Epithelial cell of prostate (primary cell): ENCODE results near the gene RPS6KA5.

- RRBS: no CpG with 5 or more reads among the region's 6 CpGs
Measured at GRCh38 chr14:89626431-89626835, 209.4 kb upstream of the FOXN3 start.

DNA sequence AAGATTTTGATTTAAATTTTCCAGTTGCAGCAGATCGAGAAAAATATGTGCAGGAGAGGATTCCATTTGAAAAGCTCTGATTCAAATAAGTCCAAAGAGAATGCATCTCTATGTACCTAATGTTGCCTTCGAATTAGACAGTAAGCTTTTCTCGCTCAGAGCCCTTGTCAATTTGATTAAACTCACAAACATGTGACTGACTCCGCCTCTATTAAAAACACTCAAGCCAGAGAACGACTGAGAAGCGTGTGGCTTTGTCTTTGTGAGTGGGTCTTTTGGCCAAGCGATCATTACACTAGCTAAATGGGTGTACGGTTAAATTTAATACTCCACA is 253.9 kb downstream of the EFCAB11 start:
- RRBS: no CpG with 5 or more reads among the region's 8 CpGs

DNA sequence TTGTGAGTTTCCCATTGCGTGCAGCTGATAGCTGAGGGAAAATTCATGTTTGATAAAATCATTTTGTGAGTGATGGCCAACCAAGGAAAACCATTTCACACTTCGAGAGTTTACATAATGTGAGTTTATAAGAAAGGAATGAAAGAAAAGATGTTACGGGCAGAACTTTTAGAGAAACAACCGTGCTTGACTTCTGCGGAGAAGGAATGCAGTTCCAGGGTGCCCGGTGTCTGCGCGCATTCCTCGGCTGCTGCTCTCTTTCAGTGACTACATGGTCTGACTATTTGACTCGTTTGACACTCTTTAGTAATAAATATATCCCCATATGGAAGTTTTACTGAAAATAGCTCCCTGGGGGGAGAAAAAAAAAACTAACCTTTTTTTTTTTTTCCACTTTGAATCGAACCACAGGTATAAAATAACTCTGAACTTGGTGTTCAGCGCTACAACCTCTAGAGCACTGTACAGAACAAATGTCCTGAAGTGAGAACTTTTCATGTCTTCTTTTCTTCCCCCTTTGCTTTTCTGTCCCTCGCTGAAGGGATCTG is 140.7 kb downstream of the EFCAB11 start:
- RRBS: no CpG with 5 or more reads among the region's 13 CpGs

GRCh38 chr14:90265916-90267061 is 9.9 kb downstream of the PSMC1 start:
- RRBS: no CpG with 5 or more reads among the region's 14 CpGs

GRCh38 chr14:90381347-90381953 is 15.4 kb upstream of the CALM1 start:
- RRBS: no CpG with 5 or more reads among the region's 5 CpGs

- RRBS: no CpG with 5 or more reads among the region's 9 CpGs
Measured at GRCh38 chr14:90405287-90406182, 8.7 kb downstream of the CALM1 start.

DNA sequence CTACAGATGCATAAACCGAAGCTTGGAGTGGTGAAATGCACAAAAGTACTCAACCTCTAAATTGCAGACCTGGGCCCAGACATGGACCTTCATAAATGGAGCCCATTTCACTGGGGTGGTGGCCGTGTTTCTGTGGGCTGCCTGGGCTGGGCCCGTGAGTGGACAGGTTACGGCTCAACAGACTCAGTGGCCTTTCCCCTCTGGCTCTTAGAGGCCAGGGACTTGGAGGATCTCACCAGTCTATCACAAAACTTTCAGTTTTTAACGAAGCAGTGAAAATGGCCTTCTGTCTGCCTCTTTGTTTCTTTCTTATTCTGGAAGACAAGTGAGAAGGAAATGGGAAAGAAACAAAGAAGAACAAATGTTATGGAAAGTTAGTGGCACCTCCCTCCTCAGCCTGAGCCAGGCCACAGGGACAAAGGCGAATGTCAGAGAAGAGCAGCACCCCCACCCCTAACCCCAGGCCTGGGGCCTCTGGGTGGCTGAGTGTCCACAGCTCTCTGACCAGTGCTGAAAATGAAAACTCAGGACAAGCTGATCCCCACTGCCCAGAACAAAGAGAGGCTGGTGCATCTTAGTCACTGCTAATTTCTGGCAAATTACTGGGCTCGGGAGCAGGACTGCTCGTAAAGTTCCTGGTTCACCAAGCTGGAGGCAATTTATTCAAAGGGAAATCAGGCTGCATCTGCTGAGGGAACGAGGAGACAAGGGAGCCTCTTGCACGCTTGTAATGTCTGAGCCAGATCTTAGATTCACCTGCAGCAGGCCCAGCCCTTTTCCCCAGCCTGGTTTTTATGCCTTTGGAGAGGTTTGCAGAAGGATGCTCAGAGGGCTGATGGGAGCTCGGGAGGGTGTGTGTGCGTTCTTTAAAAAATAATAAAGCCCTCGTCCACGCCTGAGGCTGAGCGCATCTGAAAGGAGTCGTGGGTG is 43.1 kb downstream of the CALM1 start:
- RRBS: no CpG with 5 or more reads among the region's 16 CpGs

DNA sequence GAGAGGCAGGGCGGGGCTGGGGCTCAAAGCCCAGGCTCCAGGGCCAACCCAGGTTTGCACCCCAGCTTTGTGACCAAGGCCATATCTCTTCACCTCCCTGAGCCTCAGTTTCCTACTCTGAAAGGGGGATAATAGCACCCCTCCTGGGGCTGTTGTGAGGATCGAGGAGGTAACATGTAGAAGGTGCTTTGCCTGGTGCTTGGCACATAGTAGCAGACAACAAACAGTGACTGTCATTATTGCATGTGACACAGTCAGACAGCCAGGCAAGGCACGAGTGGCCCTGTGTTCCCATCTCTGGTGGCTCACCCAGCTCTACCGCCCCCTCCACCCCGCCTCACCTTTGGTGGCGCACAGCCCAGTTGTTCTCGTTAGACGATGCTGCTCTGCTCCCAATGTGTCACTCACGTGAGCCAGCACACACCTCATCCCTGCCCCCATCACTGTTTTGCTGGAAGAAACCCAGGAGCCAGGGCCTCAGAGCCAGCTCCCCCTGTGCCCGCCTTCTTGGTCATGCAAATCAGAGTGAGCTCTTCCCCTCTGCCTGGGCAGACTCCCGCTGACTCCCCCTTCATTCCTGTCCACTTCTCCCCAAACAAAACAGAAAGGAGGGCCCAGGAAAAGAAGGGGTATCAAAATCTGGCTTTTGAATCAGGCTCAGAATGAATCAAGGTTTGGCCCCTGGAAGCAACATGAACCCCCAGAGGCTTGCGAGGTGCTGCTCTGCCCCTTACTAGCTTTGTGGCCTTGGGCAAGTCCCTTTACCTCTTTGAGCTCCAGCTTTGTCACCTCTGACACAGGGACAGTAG is 113.4 kb downstream of the CALM1 start:
- RRBS: no CpG with 5 or more reads among the region's 12 CpGs

DNA sequence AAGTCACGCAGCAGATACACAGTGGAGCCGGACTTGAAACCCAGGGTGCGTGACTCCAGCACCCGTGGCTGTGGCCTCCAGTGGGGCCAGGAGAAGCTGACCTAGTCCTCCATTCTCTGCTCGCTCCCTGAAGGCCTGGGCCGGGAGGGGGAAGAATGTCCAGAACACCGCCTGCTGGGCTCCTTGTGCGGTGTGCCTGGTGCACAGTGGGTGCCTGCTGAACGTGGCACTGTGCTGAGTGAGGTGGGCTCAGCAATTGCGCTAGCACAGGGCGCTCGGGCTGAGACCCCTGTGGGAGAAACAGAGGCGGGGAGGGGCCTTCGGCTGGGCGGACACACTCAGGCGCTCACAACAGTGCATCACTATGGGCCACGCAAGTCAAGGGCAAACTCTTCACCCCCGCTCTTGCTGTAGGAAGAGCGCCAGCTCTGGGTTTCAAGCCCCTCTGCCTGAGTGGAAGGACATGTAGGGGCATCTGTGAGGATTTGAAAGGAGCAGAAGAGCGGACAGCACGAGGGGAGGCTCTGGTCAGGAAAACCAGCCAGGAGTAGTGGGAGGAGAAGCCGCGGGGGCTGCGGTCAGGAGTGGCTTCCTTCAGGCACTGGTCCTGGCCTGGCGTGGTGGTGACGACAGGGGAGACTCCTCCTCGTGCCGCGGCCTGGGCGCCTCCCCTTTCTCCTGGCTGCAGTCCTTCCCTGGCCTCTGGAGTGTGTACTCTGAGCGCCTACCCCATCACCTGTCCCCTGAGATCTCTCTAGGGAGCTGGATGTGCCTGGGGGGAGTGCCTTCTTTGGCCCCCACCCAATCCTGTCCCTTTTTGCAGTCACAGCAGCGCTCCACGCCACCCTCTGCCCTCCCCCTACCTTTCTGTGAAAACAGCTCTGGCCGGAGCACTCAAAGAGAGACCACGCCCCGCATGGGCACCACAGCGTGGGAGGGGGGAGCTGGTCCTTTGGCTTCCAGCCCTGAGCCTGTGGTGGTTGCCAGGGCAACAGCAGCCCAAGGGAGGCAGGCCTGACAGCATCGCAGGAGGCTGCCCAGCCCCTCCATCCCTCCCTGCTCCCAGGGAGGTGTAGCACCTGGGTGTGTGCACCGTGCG is 125.6 kb downstream of the CALM1 start:
- RRBS: no CpG with 5 or more reads among the region's 40 CpGs

DNA sequence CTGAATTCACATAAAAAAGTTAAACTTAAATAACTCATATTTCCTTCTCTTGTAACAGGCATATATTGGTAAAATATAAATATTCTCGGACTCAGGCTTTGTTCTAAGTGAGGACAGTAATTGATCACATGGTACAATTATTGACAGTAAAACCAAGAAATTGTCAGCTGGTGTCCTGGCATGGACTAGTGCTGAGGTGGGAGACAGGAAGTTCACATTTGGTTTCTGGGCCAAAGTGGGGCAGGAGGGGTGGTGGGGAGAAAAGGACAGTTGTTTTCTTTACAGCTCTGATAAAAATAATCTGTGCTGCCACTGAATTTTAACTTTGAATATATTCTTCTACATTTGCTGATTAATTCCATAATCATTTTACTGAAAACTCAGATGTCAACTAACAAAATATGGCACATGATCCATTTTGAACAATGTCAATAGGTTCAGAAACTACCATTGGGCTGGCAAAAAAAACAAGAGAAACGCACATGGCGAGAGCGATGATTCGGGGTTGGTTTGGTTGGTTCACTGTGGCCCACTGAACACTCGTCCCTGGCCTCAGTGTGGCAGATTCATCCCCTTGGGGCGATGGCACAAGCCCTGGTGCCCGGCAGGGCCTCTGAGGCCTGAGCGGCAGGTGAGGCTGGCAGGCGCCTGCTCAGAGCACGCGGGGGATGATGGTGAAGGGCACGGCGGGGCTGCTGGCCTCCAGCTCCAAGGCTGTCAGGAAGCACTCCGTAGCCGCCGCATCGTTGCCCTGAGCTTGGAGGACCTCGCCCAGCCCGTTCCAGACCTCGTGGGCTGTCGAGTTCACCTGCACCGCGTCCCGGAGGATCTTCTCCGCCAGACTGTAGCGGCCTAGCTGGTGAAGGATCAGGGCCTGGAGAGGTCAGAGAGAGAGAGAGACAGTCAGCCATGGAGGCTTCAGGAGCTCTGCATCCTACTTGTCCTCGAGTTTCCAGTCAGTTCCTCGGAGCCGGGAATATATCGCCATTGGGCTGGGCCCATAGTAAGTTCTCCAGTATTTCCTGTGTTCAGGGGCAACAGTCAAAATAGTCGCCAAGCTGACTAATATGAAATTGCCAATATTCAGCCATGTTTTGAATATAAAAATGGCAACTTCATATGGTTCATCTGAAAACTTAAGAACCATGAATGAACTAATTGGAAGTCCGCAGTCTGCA is 144.3 kb downstream of the CALM1 start:
- RRBS: no CpG with 5 or more reads among the region's 33 CpGs

GRCh38 chr14:90615690-90616250 is 200.5 kb downstream of the TTC7B start:
- RRBS: no CpG with 5 or more reads among the region's 12 CpGs

GRCh38 chr14:90642124-90643069 is 173.8 kb downstream of the TTC7B start:
- RRBS: no CpG with 5 or more reads among the region's 5 CpGs

DNA sequence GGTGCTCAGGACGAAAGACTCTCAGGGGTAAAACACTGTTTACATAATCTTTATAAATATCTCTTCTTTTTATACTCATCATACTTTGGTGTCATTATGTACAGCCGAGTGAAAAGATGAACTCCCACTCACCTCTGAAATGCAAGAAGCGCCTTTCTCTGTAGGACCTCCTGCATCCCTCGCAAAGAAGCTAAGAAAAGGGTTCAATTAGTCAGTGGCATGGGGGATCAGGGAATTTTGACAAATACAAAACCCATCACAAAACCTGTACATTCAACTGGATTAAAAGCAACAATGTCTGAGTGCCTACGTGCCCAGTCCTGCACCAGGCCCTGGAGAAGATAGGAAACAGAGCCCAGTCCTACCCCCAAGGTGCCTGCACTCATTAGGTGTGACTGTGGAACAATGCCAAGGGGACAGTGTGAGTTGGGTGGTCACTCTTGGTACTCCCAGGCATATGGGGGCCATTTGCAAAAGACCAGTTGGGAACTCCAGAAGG is 163.5 kb downstream of the TTC7B start:
- RRBS: no CpG with 5 or more reads among the region's 5 CpGs

DNA sequence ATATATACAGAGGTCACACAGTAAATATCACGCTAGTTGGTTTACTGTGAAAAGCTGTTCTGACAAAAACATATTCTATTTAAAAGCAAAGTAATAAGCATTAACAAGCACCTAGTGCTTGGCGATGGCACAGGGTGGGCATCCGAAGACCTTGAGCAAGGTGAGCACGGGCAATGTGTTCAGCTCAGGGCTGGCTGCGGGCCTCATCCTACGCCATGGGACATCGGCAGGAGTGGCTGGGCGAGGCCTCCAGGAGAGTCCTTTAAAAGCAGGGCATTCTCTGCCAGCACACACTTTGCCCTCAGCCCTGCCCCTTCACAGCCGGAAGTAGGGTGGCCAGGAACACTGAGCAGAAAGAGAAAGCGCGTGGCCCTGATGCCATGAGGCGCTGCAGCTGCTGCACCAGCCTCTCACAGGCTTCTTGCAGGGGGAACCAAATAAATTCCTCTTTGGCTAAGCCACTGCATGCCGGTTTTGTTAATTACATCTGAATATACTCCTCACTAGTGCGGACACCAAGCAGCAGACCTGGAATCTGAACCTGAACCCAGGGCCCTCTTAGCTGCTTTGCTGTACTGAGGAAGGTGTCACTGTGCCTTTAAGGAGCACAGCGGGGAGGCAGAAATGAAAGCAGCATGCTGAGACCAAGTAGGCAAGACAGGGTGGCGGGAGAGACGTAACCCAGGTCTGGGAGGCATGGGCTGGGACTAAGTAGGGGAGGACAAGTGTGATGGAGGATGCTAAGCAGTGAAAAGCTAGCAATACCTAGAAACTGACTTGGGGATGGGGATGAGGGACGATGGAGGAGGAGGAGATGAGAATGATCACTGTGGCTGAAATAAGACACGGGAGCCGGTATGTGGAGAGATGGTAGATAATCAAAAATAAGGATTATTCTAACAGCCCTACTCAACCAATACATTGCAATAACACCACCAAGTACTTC is 155.2 kb downstream of the TTC7B start:
- RRBS: no CpG with 5 or more reads among the region's 20 CpGs

GRCh38 chr14:90739349-90739764 is 76.9 kb downstream of the TTC7B start:
- RRBS: 83% methylated on average over 3 of the region's 4 CpGs

- RRBS: 1% methylated on average over 6 of the region's 112 CpGs
Measured at GRCh38 chr14:91059918-91060784, at the start of gene RPS6KA5. TSS of gene RPS6KA5 (minus strand) at chr14:91060641.

DNA sequence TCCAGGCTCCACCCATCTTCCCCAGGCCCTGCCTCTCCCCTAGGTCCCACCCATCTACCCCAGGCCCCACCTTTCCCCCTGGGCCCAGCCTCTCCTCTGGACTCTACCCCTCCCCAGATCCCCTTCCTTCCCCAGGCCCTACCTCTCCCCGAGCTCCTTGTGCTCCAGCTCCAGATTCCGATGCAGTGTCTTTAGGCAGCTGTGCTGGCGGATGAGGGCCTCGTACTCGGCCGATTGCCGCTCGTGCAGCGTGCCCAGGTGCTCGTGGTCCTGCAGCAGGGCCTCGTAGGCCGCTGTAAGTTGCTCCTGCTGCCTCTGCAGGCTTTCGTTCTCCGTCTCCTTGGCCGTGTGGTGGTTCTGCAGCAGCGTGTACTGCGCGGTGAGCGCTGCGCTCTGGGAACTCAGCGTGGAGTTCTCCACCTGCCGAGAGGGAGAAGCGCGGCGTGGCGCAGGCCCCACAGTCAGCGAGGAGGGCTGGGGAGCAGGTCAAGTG is 59.1 kb upstream of the GPR68 start:
- RRBS: no CpG with 5 or more reads among the region's 27 CpGs

GRCh38 chr14:91308273-91308766 is 63.8 kb upstream of the GPR68 start:
- RRBS: no CpG with 5 or more reads among the region's 8 CpGs

DNA sequence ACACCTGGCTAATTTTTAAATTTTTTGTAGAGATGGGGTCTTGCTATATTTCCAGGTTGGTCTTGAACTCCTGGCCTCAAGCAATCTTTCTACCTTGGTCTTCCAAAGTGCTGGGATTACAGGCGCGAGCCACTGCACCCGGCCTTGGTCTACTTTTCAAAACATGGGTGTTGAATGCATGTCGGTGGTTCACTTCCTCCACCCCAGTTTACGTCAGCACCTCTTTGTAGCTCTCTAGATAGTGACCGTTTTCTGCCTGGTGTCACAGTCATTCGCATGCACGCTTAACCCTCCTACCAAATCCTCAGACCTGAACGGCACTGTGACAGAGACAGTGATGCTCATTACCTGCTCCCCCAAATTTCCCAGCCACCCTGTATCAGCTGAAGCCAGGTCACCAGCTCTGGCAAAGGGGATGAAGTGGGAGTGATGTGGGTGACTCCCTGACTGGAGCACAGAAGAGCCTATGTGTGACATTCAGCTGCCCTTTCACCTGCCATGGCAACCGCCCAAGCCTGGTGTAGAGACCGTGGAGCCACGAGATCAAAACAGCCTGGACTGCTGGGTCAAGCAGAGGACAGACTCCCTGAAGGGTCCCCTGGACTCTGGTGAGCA is 66.2 kb upstream of the GPR68 start:
- RRBS: no CpG with 5 or more reads among the region's 12 CpGs

GRCh38 chr14:91311181-91311772 is 66.8 kb upstream of the GPR68 start:
- RRBS: no CpG with 5 or more reads among the region's 9 CpGs